Ureter (tissue), 1 donor: ENCODE results near the gene VAPA.

DNA sequence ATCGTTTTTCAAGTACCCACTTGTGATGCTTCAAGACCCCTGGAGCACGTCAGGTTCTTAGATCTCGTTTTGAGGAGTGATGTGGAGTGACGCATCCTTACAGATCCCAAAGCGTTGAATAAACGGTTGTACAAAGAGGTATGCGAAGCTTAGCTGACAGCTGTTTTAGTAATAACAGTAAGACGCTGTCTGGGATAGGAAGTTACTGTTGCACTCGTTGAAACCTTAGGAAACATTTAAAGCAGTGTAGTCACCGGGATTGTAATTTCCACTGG lies 1.1 kb downstream of the ANKRD12 start:
- PRO-cap = no peak

- PRO-cap = no peak
These were observed 57.8 kb downstream of the RALBP1 start for GRCh38 chr18:9533094-9533459.

- PRO-cap = no peak
These were observed 29.2 kb upstream of the PPP4R1 start for GRCh38 chr18:9643517-9643919.

DNA sequence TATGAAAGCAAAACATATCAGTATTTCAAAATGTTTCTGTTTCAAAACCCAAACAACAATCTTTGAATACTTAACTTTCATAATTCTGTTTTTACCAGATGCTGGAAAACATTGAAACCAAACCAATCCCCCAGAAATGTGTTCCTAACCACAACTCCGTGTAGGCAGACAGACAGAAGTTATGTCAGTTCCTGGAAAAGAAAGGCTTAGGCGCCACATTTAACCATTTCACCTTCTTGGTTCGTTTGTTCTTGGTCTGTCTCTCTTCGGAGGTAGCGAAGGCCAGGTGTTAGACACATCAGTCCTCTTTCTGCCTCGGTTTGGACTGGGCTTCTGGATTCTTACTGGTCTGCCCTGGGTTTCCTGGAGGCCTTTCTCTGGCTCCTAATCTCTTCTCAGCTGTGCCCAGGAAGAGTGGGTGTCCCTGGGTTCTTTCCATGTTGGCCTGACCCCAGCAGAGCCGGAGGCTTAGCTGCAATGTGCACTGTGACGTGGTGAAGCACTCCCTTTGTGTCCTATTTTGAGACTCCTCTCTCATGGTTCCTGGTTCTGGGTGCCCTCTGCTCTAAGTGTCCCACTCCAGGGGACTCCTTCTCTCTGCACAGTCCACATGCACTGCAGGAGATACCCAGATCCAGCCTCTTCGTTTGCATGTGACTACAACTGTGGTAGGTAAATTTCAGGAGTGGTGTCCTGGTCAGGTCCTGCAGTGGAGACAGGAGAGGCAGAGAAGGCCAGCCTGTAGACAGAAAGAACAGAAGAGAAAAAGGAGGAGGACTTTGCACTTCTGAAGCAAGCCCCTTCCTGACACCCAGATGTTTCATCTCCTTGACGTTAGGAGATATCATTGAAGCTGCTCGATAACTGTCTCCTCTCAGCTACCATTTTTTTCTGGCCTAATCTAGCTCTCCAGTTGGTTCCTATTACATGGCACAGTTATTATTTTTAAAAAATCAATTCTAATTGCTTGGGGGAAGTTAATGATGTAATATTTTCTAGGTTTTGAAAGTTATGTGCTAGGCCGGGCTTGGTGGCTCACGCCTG lies 22.9 kb upstream of the RAB31 start:
- PRO-cap = no peak

- PRO-cap = no peak
These were observed 7.9 kb downstream of the RAB31 start for GRCh38 chr18:9715949-9716360.

GRCh38 chr18:9730559-9731103 lies 22.5 kb downstream of the RAB31 start:
- PRO-cap = no peak

GRCh38 chr18:9737221-9737793 lies 29.2 kb downstream of the RAB31 start:
- PRO-cap = no peak

GRCh38 chr18:9804220-9805145 lies 81.3 kb upstream of the TXNDC2 start:
- PRO-cap = no peak

DNA sequence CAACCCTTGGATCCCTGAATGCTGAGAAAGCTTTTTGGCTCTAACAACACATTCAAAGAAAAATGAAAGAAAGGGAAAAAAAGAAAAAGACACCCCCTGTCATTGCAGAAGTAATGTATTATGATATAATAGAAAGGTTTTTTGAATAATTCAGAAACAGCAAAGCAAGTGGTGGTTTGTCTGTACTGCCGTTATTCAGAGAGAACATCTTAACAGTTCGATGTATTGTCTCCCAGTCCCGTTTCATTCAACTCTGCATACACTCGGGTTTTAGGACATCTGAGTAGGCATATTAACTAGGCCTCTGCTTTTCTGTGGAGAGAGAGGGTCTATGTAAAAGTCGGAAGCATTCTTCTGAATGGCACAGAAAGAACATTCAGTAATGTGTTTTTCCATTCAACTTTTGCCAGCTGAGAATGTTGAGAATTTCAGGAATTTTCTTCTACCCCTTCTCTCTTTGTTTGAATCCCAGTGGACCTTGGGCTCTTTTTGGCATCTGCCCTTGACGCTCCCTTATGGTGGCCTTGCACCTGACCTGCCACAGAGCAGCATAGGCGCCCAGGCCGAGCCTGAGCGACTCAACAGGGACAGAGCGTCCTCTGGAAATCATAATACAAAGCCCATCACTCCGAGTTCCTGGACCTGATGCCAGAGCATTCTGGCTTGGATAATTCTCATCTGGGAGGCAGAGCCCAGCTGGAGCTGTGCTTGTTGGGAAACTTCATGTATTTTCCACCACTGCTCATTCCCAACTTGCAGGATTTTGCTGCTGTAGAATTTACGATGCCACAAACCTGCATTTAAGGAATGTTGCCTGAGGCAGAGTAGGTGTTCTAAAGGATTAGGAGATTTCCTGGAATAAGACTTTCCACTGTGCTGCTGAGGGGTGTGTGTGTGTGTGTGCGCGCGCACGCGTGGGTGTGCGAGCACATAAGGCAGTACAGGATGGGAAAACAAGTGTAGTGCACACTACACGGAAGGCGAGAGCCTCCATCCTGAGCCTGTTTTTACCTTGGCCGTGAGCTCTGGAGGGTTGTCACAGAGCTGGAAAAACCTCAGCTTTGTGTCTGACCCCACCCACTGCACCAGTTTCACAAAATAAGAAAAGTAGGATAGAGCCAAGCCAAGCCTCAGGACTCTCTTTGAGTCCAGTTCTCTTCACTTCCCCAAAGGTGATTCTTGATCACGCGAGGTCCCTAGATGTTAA lies 77.2 kb upstream of the TXNDC2 start:
- PRO-cap = no peak

DNA sequence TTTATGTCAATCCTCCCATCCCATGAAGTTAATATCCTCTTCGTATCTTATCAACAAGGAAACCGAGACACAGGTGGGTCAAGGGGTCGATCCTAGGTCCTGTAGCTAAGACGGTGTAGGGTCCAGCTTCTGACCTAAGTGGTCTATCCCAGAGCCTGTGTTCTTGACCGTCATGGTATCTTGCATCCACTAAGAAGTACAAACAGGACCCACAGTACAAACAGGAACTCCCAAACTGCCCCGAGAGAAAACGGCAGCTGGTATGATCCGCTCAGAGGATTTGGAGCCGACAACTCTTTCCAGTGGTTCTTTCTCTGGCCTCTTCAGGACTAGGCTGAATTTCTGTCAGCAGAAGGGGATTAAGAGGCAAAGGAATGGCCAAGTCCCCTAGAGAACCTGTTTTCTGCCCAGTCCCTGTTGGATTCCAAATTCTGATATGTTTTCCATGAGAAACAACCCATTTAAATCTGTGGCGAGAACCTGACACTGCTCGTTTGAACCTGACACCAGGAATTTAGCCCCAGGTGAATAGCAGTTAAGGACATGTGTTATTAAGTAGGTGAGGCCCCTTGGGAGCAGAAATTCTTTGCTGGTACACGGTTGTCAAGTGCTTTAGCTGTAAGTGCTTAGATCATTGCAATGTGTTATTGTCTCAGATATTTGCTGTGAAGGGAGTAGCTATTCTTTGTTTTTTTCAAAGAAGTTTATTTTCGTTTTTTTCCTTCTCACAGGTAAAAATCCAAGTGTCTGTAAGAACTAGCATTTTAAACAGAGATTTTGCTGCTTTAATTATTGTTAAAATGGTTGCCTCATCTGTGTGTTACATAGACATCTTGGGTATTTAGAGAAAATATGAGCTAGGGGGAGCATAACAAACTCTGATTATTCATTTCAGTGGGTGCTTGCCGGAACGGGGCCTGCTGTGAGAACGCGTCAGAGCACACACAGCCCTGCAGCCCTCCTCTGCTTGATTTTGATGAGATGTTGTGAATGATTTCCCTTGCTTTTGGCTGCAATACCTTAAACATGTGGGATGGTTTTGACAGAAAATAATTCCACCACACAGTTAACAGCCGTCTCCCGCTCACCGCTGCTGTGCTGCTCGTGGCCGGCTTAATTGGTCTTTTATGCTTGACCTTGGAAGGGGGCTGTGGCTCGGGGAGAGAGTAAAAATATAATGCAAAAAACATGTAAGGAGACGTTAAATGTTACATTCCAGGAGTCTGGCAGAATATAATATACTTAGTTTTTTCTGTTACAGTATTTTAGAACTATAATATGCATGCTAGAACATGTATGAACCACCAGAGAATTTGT lies 50.3 kb upstream of the TXNDC2 start:
- PRO-cap = no peak

DNA sequence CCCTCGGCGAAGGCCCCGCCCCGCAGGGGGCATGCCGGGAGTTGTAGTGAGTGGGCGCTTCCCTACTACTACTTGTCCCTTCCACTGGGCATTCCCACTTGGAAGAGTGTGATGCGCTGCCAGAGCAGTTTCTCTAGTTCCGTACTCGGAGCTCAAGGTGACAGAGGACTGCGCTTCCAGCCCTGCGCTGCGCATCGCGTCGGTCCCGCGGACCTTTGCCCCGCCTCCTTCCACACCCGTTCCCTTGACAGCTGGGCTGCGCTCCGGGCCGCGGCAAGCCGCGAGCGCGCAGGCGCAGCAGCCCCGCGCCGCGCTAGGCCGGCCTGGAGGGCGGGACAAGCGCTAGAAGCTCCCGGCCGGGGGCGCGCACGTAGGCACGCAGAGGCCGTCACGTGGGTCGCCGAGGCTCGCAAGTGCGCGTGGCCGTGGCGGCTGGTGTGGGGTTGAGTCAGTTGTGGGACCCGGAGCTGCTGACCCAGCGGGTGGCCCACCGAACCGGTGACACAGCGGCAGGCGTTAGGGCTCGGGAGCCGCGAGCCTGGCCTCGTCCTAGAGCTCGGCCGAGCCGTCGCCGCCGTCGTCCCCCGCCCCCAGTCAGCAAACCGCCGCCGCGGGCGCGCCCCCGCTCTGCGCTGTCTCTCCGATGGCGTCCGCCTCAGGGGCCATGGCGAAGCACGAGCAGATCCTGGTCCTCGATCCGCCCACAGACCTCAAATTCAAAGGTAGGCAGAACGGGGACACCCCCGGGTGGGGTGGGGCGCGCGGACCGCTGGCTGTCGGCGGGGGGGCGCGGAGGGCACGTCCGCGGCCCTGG lies at the start of gene VAPA:
Gene VAPA, plus strand, starts transcription at position 403 of the 814 bp plus-strand sequence.
- PRO-cap = bidirectional peak, plus-strand start at position 426 of the sequence, minus-strand start at position 217 of the sequence

GRCh38 chr18:9915469-9915675 lies 1.6 kb downstream of the VAPA start:
- PRO-cap = no peak

GRCh38 chr18:9941991-9942548 lies 28.3 kb downstream of the VAPA start:
- PRO-cap = no peak

DNA sequence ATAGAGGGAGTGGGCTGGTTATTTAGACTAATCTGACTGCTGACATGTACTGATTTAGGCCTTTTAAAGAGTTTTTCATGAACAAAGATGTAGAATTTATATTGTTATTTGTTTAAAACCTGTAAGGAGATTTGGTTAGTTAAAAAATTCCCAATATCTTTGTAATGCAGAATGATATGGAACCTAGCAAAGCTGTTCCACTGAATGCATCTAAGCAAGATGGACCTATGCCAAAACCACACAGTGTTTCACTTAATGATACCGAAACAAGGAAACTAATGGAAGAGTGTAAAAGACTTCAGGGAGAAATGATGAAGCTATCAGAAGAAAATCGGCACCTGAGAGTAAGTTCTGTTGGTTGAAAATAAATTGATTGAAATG lies 36.4 kb downstream of the VAPA start:
- PRO-cap = no peak

GRCh38 chr18:10010342-10011051 lies 96.7 kb downstream of the VAPA start:
- PRO-cap = no peak

DNA sequence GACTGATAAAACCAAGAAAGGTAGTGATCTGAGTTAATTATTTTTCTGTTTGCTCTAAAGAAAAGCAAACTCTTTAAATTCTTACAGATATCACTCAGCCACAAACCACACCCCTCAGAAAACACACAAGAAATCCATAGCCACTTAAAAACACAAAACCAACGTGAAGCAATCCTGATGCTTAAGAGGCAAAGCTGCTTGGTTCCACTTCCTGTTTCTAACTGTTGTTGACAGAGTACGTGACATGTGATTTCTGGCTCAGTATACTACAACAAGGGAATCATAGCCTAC lies 241.0 kb upstream of the APCDD1 start:
- PRO-cap = no peak

DNA sequence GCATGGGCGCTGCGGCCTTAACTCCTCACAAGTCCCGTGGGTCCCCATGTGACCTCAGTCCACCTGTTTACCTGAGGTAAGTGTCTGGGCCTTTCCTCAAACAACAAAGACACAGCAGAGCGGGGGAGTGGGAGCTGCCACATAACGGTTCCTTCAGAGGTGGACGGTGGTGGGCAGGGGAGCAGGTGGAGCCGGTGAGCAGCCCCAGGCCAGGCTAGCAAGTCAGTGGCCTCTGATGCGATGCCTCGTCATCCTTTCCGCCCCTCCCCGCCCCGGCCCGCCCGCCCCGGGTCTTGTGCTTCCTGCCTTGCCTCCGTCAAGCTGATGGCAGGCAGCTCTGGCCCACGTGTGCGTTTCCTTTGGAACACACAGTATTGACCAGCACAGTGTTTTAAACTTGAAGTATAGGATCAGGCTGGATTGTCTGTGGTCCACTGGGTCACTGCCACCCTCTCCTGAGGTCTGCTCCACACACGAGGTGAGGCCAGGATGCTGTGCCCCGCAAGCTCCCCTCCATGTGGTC lies 38.9 kb downstream of the PIEZO2 start:
- PRO-cap = no peak

DNA sequence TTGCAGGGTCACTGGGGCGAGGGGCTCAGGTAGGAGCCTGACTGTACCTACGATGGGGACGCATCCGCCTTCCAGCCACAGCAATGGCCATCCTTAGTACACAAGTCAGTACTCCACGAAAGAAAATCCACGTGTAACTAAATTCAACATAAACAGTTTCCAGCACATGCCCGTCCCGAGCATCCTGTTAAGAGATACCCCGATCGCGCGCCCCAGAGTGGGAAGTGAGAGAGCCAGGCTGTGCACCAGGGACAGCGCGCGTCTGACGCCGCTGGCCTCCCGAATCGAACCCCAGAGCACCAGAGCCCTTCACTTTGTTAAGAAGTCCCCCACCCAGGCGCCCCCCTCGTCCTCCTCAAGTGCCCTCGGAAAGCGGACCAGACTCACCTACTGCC lies 1.2 kb downstream of the PIEZO2 start:
- PRO-cap = no peak

- PRO-cap = no peak
These were observed 12.2 kb upstream of the PIEZO2 start for GRCh38 chr18:11161660-11161916.

GRCh38 chr18:11177534-11177824 lies 28.1 kb upstream of the PIEZO2 start:
- PRO-cap = no peak